ENCODE measurements around the genes OR51Q1, OR52E4, CNGA4, TIMM10B, RBMXL2, OLFML1 and PPFIBP2.

DNA sequence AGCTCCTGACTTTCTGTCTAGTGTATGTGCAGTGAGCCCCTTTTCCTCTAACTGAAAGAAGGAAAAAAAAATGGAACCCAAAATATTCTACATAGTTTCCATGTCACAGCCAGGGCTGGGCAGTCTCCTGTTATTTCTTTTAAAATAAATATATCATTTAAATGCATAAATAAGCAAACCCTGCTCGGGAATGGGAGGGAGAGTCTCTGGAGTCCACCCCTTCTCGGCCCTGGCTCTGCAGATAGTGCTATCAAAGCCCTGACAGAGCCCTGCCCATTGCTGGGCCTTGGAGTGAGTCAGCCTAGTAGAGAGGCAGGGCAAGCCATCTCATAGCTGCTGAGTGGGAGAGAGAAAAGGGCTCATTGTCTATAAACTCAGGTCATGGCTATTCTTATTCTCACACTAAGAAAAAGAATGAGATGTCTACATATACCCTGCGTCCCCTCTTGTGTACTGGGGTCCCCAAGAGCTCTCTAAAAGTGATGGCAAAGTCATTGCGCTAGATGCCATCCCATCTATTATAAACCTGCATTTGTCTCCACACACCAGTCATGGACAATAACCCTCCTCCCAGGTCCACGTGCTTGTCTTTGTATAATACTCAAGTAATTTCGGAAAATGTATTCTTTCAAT, 13.6 kb downstream of the OR51B4 start:
- PRO-cap: no peak
- RAMPAGE, long total RNA, 4 experiments: no peak in any of the 4 experiments

DNA sequence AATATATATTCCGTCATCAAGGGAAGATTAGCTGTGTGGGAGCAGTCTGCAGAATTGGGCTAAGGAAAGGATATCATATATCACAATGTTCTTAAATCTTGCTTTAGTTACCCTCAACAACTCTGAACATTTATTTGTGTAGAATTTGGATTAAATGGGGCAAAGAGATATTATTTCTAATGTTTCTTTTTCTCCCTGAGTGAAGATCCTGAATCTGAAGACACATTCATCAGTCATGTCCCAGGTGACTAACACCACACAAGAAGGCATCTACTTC, at the start of gene OR51Q1:
TSS of gene OR51Q1 (plus strand) at position 146 of the 277 bp plus-strand sequence.
- PRO-cap: no peak
- RAMPAGE, long total RNA, 4 experiments: no peak in any of the 4 experiments

- PRO-cap: no peak
- RAMPAGE, long total RNA, 4 experiments: no peak in any of the 4 experiments
Observed at GRCh38 chr11:5696207-5696810, 6.7 kb downstream of the TRIM22 start.

GRCh38 chr11:5880287-5880814, at the start of gene OR52E4:
OR52E4 (plus strand) TSS chr11:5880629.
- PRO-cap: no peak
- RAMPAGE, long total RNA, 4 experiments: no peak in any of the 4 experiments

- PRO-cap: no peak
- RAMPAGE, long total RNA, 4 experiments: no peak in any of the 4 experiments
Observed at GRCh38 chr11:6219284-6220085, 14.1 kb downstream of the C11orf42 start.

DNA sequence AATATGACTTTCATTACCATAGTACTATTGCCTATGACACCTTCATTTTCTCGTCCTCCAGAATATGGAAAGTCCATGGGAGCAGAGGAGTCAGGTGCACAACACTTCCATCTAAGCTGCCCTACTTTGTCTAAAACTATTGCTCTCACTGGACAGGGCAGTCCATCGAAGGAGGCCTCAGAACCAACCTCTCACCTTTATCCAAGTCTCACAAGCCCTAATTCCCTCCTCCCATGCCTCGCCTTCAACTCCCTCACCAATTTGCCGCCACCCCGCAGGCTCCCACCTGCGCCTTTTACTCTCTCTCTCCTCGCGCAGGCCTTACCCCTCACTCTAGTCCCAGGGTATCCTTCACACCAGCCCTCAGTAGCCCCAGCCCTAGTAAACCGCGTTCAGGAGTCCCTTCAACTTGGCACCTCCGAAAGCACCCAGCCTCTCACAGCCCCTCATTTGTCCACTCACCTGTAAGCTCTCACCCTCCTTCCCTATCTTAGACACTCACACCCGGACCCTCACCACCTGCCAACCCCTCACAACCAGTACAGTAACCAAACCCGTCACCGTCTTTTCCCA, 428 bp downstream of the FHIP1B start:
- PRO-cap: no peak
- RAMPAGE, long total RNA, 4 experiments: no peak in any of the 4 experiments

GRCh38 chr11:6238750-6239290, at the start of gene CNGA4:
CNGA4 (plus strand) TSS chr11:6239089.
- PRO-cap: no peak
- RAMPAGE, long total RNA, 4 experiments: no peak in any of the 4 experiments

DNA sequence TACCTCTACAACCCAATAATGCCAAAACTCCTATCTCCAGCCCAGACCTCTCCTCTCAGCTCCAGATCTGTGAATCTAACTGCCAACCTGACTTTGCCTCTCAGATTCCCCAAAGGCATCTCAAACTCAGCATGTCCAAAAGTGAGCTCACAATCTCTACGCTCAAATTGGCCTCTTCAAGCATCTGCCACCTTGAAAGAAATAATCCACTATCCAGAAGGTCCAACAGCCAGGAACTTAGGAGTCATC, 8.9 kb downstream of the SMPD1 start:
- PRO-cap: no peak
- RAMPAGE, long total RNA, 4 experiments: no peak in any of the 4 experiments

GRCh38 chr11:6474042-6474661, 411 bp upstream of the TRIM3 start:
- PRO-cap: bidirectional peak, plus-strand start at chr11:6474124, minus-strand start at chr11:6473931
- RAMPAGE, long total RNA, 4 experiments: no peak in any of the 4 experiments

GRCh38 chr11:6481414-6482016, at the start of gene TIMM10B:
TIMM10B (plus strand) TSS chr11:6481501.
- PRO-cap: bidirectional peak, plus-strand start at chr11:6481501, minus-strand start at chr11:6481323
- RAMPAGE, long total RNA, 4 experiments: start-site peak on the plus strand in 4 of 4 experiments, at chr11:6481476-6481512 at its widest, 42 to 244 reads per replicate

- PRO-cap: no peak
- RAMPAGE, long total RNA, 4 experiments: start-site peak on the plus strand in 1 of 4 experiments, at chr11:6501088-6501262 at its widest, 11 reads per replicate
Observed at GRCh38 chr11:6500716-6501301, 3.7 kb downstream of the DNHD1 start.

DNA sequence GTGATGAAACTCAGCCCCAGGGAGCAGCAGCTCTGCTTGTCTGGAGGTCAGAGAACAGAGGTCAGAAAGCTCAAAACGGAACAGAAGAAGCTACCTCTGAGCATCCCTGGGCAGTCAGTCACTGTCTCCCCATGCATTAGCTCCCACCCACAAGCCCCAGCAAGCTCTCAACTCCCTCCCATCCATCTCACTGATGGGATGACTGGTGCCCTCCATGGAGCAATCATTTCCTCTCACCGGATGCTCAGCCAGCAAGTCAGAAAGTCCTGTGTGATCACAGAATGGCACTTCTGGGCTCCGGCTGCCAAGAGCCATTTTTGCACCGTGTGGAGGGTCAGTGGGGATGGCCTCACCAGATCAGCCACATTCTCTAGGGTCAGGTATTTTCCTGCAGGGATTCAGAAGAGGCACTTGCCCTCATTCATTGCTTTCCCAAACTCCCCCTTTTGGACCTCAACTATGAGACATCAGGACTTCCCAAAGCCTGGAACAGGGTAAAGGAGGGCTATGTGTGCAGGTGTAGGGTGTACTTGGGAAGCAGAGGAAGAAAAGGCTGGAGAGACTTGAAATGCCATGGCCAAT, 1.7 kb downstream of the TPP1 start:
- PRO-cap: no peak
- RAMPAGE, long total RNA, 4 experiments: no peak in any of the 4 experiments

DNA sequence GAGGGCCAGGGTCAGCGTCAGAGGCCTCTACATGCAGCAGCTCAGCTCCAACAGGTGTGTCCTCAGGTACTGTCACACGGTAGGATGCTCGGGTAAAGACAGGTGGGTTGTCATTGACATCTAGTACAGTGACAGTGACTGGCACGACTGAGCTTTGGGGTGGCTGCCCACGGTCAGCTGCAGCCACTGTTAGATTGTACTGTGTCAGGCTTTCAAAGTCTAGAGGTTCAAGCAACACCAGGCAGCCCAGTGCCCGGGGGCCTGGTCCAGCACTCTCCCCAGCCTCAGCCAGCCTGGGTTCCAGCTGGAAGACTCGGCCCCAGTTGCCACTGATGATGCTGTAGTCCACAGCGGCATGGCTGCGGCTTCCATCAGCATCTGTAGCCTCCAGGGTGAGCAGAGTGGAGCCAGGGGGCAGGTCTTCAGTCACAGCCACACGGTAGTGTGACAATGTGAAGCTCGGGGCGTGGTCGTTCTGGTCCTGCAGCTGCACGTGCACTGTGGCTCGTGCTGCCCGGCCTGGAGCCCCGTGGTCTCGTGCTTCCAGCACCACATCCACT, 4.6 kb upstream of the TPP1 start:
- PRO-cap: no peak
- RAMPAGE, long total RNA, 4 experiments: no peak in any of the 4 experiments

DNA sequence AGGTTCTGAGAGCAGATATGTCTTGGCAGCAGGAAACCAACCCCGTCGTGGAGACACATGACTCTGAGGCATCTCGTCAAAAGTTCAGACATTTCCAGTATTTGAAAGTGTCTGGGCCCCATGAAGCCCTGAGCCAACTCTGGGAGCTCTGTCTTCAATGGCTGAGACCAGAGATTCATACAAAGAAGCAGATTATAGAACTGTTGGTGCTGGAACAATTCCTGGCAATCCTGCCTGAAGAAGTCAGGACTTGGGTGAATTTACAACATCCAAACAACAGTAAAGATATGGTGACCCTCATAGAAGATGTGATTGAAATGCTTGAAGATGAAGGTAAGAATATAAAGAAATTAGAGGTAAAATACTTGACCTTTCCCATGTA, 6.1 kb downstream of the ZNF215 start:
- PRO-cap: no peak
- RAMPAGE, long total RNA, 4 experiments: no peak in any of the 4 experiments

DNA sequence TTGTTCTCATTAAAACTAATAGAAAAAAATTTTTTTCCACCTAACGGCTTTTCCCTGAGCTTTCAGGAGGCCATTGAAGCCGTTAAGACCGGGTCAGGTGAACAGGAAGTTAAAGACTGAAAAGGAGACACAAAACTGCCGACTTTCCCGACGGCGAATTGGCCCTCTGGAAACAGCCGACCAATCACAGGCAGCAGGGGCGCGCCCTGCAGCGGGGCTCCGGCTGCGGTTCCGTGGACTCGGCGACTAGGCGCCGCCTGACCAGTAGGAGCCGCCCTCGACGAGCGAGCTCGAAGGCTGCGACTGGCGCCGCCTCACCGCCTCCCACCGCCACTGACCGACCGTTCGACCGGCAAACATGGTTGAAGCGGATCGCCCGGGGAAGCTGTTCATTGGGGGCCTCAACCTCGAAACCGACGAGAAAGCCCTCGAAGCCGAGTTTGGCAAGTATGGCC, at the start of gene RBMXL2:
TSS of gene RBMXL2 (plus strand) at position 236 of the 455 bp plus-strand sequence.
- PRO-cap: no peak
- RAMPAGE, long total RNA, 4 experiments: no peak in any of the 4 experiments

DNA sequence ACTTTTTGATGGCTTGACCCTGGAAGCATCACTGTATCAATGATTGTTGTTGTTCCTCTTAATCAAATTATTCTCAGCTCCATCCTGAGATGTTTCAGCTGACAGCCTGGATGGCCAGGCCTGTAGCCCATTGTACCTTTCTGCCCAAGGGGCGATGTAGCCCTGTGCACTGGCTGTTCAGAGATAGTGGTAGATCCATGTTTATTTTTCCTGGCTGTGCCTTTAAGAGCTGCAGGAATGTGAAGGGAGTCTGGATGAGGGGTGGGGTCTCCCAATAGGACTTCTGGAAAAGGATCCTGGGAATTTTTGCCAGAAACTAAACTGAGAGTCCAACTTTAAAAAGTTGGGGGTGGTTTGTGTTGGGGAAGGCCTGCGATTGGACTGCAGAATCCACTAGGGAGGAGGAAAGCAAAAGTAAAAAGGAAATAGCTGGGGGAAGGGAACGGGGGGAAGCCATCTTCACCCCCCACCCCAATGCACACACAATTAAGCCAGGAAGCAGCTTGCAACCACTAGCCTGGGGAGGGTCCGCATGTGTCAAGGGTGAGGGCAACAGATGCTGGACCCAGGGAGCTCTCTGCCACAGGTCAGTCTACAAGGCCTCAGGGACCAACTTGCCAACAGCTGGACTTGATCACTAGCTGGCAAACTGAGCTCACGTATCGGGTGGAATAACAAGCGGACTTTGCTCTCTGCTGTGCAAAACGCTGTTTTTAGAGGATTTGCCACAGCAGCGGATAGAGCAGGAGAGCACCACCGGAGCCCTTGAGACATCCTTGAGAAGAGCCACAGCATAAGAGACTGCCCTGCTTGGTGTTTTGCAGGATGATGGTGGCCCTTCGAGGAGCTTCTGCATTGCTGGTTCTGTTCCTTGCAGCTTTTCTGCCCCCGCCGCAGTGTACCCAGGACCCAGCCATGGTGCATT, at the start of gene OLFML1:
TSS of gene OLFML1 (plus strand) at position 456 of the 925 bp plus-strand sequence.
- PRO-cap: no peak
- RAMPAGE, long total RNA, 4 experiments: no peak in any of the 4 experiments

GRCh38 chr11:7511277-7511774, 2.5 kb upstream of the PPFIBP2 start:
- PRO-cap: no peak
- RAMPAGE, long total RNA, 4 experiments: no peak in any of the 4 experiments

DNA sequence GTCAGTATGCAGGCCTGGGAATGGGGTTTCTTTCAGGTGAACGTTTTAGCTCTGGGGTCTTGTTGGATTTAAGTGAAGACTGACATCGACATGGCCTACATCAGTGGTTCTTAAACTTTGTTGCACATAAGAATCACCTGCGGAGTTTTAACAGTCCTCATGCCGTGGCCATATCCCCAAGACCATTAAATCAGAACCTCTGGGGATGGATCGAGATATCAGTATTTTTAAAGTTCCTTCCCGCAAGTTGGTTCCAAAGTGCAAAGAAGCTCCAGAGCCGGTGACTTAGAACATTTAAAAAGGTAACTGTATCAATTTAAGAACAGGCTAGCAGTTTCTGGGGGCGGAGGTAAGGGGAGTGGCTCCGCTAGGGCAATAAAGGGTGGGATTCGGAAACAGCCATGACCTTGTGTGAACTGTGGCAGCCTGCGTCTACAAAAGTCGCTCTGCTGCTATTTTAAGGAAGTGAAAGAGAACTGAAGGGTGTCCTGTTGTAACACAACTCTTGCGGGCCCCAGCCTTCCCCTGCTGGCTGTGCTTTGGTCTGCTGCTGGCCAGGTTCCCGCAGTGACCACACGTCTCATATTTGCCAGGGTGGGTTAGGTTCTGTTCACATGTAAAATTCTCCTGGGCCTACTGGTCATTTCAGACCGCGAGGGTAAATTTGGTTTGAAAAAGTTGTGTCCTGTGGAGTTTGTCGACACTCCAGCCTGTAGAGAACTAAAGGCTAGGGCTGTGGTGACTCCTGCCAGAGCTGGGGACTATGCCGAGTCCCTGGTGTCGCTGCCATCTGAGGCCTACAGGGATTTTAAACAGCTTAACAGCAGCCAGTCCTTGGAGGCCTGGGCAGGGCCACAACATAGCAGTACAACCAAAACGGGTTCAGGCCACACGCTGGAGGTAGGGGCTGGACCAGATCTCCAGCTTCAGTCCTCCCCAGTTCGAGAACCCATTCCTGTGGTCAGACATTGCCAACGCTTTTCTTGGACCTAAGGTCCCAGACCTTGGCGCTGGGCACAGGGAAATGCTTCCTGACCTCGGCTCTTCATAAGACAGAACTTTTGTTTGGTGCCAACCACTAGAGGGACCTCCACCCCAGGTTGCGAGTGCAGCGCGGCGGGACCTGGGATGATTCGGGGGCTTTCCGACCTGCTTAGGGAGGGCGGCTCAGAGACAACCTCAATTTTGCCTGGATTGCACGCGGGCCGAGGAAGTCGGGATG, 1.2 kb upstream of the PPFIBP2 start:
- PRO-cap: no peak
- RAMPAGE, long total RNA, 4 experiments: no peak in any of the 4 experiments

- PRO-cap: bidirectional peak, plus-strand start at chr11:7513822, minus-strand start at chr11:7513640; unidirectional peak, plus-strand start at chr11:7513999; unidirectional peak, plus-strand start at chr11:7514044
- RAMPAGE, long total RNA, 4 experiments: start-site peak on the plus strand in 3 of 4 experiments, at chr11:7513726-7513954 at its widest, 16 to 121 reads per replicate; start-site peak on the minus strand in 3 of 4 experiments, at chr11:7513628-7513661 at its widest, 50 to 123 reads per replicate
Observed at GRCh38 chr11:7513443-7514182, at the start of gene PPFIBP2. PPFIBP2 (plus strand) TSS chr11:7513999.

DNA sequence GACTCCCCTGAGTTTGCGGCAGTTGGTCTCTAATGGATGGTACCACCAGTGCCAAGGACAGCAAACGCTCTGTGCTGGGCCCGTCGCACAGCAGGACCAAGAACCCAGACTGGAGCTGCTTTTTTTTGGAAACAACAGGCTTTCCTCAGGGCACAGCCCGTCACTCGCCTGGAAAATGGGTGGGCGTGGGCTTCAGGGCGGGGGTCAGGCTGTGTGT, 62.8 kb downstream of the PPFIBP2 start:
- PRO-cap: no peak
- RAMPAGE, long total RNA, 4 experiments: no peak in any of the 4 experiments

All from suprapubic skin (tissue), 4 donors.